ENCODE results near the gene C16orf96.

GRCh38 chr16:4218132-4218865, 23.6 kb downstream of the SRL start:
- RAMPAGE, total RNA: no peak

- RAMPAGE, total RNA: no peak
Observed at GRCh38 chr16:4238961-4239511, 2.8 kb downstream of the SRL start.

DNA sequence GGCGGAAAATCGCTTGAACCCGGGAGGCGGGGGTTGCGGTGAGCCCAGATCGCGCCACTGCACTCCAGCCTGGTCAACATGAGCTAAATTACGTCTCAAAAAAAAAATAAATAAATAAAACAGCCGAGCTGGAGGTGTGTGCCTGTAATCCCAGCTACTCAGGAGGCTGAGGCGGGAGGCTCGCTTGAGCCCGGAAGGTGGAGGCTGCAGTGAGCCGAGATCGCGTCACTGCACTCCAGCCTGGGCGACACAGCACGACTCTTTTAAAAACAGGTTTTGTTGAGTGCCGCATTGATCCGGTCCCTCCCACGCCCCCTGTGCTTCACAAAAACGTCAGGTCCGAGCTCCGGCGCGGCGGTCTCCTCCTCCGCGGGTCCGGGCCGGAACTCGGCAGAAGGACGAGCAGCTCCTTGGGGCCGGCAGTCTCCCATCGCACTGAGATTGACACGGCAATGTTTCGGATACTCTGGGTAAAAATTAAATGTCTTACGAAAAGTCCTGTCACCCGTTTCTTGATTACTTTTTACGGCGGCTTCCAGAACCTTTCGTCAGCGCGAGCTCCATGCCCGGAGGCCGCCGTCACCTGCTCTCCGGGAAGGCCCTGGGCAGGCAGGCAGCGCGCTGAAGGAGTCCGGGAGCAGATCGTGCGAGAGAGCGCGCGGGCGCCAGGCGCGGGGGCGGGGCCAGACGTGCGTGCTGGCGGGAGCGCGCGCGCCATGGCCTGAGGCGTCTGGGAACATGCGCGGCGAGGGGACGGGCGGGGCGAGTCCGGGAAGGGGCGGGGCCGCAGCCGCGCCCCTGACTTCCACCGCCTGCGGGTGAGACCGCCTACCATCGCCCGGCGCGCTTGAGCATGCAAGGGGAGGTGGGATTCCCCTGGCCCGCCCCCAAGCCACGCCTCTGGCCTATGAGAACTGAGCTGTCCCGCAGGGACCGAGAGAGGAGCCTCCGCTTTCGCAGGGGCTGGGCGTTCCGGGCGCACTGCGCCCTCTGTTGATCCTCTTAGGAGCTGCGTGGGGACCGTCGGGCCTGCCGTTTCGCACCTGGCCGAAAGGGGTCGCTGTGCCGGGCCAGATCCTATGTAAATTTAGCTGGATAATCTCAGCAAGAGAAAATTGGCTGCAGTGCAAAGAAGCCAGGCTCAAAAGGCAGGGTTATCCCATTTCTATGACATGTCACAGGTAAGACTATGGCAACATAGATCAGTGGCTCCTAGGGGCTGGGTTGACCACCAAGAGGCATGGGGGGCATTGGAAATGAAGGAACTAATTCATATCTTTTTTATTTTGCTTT, 11.7 kb upstream of the SRL start:
- RAMPAGE, total RNA: no peak

GRCh38 chr16:4273224-4273883, 531 bp upstream of the TFAP4 start:
- RAMPAGE, total RNA: no peak

- RAMPAGE, total RNA: no peak
Observed at GRCh38 chr16:4319988-4320540, 4.2 kb downstream of the GLIS2 start.

DNA sequence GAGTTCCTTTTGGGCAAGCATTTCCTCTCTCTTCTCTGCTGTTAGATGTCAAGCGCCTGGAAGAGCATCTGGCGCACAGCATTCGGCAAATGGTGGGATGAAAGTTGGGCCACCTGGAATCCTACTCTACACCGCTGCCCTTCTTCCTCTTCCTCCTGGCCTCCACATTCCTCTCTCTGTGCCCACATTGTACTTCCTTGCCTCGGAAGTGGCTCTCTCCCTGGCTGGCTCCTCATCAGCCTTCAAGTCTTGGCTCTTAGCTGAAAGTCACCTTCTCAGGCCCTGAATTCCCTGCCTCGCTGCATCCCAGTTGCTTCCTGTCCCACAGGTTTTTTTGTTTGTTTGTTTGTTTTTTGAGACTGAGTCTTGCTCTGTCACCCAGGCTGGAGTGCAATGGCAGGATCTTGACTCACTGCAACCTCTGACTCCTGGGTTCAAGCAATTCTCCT, 2.5 kb upstream of the PAM16 start:
- RAMPAGE, total RNA: no peak

DNA sequence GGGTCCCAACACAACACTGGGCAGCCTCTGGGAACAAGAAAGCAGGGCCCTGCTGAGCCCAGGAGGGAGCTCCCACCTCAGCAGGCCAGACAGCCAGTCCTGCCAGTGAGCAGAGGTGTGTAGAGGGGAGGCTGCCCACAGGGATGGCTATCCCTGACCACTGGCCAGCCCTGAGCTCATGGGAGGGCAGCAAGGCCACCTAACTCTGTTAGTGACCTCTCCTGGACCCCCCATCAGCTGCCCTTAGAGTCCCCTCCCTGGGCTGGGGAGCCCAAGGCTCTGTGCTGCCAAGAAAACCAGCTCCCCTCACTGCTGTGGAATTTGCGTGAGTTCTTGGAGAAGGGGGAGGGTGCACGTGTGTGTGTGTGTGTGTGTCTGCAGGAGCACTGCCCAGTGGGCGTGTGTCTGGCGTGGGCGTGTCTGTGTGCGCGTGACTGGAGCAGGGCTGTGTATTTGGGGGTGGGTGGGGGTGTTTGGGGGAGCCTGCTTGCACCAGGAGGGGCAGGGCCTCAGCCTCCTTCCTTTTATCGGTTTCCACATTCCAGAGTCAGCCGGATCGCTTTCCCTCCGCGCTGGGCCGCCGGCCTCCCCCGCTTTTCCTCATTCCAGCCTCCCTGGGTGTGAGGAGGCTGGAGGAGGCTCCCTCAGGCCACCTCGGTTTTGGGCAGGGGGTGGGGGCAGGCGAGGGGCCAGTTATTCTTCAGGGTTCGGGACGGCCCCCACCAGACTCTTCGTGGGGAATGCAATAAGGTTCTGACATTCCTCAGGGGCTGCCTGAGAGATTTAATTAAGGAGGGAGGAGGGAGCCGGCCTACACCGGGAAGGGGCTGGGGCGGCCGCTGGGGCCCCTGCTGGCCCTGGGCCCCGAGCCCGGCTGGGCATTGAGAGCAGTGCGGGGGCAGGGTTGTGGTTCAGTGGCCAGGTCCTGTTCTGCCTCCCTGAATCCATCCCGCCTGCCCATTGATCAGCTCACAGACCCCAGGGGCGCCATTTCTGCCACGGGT, 2.4 kb downstream of the VASN start:
- RAMPAGE, total RNA: no peak

GRCh38 chr16:4380614-4381653, 9.3 kb downstream of the VASN start:
- RAMPAGE, total RNA: no peak

- RAMPAGE, total RNA: no peak
Observed at GRCh38 chr16:4397262-4397532, 19.2 kb downstream of the CORO7 start.

DNA sequence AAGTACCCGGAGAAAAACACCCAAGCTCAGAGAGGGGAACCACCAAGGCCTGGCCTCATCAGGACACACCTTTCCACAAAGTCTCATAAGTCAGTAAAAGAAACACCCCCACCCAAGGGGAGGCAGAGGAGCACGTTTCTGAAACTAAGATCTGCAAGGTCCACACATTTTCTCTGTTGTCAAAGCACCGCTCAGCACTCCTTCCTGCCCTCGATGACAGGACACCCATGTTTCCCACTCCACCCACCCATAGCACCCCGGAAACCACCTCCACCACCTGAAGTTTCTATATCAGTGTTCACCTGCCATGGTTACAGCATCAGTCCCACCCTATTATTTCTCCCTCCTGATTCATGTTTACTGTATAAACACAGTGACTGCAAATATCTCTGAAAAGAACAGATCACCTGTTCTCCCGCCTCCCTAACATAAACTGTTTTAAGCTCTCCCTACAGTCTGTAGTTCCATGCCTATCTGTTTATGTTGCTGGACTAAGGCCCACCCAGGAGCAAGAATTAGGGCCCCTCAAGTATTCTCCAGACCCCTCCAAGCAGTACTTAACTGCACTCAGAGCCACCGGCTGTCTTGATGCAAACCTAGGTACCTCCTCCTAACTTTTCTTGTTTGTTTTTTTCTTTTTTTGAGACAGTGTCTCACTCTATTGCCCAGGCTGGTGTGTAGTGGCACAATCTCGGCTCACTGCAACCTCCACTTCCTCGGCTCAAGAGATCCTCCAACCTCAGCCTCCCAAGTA, 2.0 kb downstream of the CORO7 start:
- RAMPAGE, total RNA: no peak

- RAMPAGE, total RNA: no peak
Observed at GRCh38 chr16:4433233-4434522, 8.0 kb downstream of the DNAJA3 start.

- RAMPAGE, total RNA: no peak
Observed at GRCh38 chr16:4486182-4486726, 10.1 kb downstream of the HMOX2 start.

DNA sequence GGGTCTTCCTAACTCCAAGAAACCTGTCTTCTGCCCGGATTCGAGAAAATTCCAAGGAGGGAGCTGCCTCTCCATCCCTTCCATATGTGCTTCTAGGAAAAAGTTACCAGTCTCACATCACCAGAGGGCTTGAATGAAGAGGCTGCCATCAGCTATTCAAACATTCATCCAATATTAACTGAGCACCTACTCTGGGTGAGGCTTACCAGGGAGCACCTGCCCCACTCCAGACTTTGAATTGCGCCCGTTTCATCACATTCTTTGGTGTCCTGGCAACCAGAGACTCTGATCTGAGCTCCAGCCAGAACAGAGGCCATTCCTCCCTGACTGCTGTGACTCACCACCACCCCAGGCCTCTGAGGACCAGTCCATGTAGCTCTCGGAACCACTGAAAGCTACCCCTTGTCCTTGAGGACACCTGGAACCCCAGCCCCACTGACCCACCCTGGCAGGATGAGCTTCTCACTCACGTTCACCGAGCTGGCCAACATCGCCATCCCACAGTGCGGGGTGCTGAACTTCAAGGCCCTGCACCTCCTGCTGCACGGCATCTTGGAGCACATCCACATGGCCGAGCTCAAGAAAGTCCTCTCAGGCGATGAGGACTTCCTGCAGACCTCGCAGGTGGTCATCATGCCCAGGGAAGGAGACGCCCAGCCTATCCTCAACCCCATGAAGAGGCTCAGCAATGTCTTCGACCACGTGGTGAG, at the start of gene C16orf96:
Gene C16orf96 (plus strand): TSS at position 304 of the 710 bp plus-strand sequence.
- RAMPAGE, total RNA: no peak

DNA sequence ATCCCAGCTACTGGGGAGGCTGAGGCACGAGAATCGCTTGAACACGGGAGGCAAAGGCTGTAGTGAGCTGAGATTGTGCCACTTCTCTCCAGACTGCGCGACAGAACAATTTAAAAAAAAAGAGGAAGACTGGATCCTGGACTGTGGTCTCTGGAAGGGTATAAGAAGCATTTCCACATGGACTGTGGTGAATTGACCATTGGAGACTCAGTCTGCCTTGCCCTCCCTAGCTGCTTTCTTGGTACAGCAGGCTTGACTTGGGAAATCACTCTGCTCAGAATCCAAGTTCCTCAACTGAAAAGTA, 1.1 kb upstream of the MGRN1 start:
- RAMPAGE, total RNA: no peak

DNA sequence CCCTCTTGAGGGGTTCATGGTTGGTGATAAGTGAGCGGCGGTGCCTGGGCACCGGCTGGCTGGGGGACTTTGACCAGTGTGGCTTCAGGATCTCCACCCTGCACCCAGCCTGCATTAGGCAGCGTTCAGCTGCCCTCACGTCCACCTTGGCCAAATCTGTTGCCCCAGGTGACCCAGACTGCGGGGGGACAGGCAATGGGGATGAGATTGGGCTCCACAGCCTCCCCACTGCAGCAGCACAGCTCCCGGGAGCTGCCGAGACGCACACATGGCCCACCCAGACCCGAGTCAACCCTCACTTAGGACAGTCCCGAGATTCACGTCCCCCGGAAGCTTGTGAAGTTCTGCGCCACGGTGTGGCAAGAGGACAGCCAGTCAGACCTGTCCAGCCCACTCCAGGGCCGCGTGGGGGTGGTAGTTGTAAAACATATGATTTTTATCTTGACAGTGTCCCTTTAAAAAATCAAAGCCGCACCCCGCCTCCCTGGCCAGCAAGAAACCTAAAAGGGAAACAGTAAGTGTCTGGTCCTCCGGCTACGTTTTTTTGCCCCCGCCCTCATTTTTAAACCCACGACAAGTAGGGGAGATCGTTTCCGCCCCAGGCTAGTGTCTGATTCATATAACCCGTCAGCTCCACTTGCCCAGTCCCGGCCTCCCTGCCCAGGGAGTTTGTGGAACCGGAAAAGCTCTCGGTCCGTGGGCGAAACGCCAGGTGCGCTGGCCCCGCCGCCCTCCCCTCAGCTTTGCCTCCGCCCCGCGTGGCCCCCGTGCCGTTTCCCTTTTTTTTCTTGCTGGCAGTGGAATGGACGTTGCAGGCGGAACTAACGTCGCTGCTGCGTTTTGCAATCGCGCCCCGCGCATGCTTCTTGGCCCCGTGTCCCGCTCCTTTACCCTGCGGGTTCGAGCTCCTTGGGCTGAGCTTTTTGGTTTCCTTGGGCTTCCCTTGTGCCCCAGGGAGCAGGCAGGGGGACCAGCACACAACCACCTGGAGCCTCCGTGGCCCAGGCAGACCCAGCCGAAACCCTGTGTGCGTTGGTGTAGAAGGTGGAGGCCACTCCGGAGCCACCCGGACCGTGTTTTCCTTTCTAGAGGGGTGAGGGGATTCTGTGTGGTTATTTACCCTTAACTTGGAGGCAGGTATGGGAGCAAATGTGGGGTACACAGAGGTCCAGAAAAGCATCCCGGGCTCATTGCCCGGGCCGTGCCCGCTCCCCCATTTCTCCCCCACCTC, 13.4 kb upstream of the NUDT16L1 start:
- RAMPAGE, total RNA: no peak

GRCh38 chr16:4680881-4681817, 12.2 kb upstream of the NUDT16L1 start:
- RAMPAGE, total RNA: no peak

- RAMPAGE, total RNA: no peak
Observed at GRCh38 chr16:4800319-4801401, 1.8 kb downstream of the ROGDI start.

- RAMPAGE, total RNA: no peak
Observed at GRCh38 chr16:4803518-4803867, 1.1 kb upstream of the ROGDI start.

GRCh38 chr16:4880844-4881480, 33.7 kb downstream of the UBN1 start:
- RAMPAGE, total RNA: no peak

GRCh38 chr16:4883728-4884624, 36.7 kb downstream of the UBN1 start:
- RAMPAGE, total RNA: no peak

All from foreskin keratinocyte (primary cell).